Ileum (tissue), 1 donor: ENCODE measurements around the genes CLEC1A, GABARAPL1 and TAS2R8.

DNA sequence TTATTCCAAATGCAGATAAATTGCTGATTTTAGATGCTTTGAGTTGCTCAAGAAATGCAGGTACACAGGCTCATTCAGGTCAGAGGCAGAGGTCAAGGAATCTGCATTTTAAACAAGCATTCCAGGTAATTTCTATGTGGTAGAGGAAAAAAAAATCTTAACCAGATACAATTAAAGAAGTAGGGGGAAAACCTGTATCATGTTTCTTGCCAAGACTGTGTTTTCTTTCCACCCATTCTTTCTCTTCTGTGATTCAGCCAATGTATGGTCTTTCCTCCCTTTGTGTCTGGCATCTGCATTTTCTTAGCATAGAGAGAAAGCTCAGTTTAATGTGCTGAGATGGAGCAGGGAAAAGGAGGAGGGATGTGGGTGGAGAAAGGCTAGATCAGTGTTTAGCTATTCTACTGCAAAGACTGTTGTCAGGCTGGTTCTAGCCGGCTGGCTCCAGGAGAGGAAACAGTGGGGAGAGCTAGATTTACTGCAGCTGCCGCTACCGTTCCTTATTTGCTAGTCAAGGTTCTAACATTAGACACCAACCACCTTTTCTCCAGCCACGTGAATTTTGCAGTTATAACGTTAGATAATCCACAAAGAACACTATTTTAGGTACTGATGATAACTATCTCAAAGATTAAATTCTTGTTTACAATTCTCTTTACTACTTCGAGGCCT lies 5.3 kb upstream of the RIMKLB start:
- PRO-cap, result no peak

DNA sequence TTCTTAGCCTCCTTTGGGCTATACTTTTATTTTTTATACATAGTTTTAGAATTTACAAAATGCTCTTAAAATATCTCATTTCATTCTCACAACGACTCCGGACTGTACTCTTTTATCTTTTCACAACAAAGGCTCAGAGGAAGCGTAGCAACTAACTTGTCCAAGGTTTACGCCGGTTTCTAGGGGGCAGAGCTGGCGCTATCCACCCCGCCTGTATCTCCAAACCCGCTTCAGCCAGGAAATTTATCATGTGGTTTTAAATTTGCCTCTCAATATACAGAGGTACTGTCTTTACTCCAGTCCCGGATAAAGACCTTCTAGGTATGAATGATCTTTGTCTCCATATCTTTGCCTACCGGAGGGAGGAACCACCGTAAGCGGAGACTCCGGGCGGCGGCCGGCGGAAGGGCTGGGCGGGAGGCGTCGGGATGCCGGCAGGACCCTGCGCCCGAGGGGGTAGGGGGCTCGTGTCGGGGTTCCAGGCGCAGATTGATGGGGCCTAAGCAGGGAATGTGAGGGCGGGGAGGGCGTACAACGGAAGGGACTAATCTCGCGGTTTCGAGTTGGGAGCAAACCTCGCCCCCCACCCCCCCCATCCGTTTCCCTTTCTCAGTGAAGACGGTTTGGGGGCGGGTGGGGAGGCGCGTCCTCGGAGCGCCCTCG lies 648 bp upstream of the RIMKLB start:
- PRO-cap, result unidirectional peak, plus-strand start at position 380 of the sequence; bidirectional peak, plus-strand start at position 615 of the sequence, minus-strand start at position 546 of the sequence

- PRO-cap, result no peak
Measured at GRCh38 chr12:8819480-8820040, 2.9 kb upstream of the A2ML1 start.

GRCh38 chr12:9064772-9065356 lies 50.9 kb downstream of the A2M start:
- PRO-cap, result bidirectional peak, plus-strand start at chr12:9065269, minus-strand start at chr12:9065112

- PRO-cap, result no peak
Measured at GRCh38 chr12:9065357-9065504, 50.5 kb downstream of the A2M start.

DNA sequence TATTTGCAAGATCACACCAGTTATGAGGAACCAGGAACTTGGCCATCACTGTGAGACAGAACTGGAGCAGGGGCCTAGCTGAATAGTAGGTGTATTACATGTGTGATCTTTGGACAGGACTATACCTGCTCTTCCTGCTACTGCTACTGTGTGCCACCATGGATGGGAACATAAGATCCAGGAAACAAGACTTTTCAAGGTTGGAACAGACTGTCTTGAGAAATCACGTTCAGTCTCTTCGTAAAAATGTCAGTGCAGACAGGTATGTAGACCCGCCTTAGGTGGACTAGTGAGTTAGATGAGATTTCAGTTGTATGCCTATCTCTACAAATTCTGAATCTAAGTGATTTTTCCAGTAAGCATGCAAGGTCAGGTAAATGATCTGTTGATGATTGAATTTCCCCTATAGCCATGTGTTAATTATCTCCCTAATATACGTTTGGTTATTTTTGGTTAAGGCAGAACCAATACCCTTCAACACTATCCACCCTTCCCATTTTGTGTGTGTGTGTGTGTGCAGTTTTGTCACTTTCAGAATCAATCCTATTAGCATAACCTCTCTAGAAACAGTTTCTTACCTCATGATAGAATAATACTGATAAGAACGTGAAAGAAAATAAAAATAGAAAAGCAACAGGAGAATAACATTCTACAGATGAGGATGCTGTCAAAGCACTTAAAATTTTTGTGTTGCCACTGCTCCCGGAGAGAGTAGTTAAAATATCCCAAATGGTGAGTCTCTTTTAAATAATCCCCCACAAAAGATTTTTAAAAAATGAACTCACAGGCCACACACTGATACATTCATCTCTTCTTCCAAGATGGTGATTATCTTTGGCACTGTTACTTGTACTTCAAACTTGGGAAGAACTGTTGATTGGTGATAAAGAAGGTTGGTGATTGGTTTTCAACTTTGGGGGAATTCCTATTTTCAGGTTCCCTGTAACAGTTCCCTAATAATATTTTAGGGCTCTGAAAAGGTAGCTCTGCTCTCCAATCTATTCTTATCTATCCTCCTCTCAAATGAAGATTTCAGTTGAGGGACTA lies 6.9 kb downstream of the A2M start:
- PRO-cap, result no peak

DNA sequence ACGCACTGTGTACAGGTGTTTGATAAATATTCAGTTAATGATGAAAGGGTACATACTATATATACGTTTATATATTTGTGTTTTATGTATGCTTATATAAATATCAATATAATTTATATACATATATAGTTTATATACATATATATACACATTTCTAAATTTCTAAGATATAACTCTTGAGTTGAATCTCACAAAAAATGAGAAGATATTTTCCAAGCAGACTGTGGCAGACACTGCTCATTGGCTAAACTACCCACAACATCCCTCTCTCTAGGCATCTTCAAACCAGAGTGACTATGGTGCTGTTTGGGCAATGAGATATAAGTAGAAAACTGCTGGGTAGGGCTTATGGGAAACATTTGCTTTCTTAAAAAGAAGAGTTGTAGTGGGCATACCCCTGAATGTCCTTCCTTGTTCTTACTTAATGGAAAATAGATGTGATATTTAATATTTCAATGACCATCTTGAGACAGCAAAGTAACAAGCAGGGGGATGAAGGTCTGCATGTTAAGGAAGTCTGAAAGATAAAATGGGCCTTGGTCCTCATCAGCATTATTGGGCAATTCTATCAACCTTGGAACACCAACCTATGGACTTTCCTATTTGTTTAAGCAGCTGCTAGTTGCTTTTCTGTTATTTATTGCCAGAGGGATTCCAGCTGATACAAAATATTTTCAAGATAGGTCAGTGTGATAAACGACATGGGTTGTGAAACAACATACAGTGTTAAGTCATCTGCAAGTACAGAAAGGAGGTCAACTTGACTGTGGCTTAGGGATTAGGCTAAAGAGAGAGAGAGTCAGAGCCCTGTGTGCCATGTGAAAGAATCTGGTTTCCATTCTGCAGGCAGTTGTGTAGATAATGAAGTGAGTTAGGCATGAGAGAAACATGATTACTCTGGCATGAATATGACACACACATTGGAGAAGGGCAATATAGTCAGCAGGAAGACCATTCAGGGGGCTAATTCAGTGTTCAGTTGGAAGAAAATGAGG lies 16.2 kb upstream of the A2M start:
- PRO-cap, result no peak

GRCh38 chr12:9164788-9165340 lies 43.3 kb downstream of the PZP start:
- PRO-cap, result no peak

DNA sequence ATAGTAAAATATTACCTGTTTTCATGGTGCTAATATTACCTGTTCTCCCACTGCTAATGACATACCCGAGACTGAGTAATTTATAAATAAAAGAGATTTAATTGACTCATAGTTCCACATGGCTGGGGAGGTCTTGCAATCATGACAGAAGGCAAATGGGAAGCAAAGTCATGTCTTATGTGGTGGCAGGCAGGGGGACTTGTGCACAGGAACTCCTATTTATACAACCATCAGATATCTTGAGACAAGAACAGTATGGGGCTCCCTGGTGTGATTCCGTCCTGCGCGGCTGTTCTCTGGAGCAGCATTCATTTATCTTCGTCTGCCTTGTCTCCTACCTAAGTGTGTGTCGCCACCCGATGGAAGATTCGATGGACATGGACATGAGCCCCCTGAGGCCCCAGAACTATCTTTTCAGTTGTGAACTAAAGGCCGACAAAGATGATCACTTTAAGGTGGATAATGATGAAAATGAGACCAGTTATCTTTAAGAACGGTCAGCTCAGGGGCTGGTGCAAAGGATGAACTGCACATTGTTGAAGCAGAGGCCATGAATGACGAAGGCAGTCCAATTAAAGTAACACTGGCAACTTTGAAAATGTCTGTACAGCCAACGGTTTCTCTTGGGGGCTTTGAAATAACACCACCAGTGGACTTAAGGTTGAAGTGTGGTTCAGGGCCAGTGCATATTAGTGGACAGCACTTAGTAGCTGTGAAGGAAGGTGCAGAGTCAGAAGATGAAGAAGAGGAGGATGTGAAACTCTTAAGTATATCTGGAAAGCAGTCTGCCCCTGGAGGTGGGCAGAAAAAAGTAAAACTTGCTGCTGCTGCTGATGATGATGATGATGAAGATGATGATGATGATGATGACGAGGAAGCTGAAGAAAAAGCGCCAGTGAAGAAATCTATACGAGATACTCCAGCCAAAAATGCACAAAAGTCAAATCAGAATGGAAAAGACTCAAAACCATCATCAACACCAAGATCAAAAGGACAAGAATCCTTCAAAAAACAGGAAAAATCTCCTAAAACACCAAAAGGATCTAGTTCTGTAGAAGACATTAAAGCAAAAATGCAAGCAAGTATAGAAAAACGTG lies 25.9 kb downstream of the CLEC2D start:
- PRO-cap, result no peak

DNA sequence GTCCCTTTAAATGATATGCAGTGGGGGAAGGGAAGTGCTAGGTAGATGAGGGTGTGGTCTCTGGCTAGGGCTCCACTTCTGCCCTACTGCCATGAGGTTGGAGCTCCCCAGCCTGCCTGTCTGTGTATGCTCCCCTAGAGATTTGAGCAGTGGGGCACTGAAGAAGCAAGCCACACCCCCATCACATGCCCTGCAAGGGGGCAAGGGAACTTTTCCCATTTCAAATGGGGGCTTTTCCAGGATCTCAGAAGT lies 37.9 kb downstream of the CLEC2D start:
- PRO-cap, result no peak

GRCh38 chr12:9731862-9732177 lies 28.9 kb downstream of the CD69 start:
- PRO-cap, result no peak

DNA sequence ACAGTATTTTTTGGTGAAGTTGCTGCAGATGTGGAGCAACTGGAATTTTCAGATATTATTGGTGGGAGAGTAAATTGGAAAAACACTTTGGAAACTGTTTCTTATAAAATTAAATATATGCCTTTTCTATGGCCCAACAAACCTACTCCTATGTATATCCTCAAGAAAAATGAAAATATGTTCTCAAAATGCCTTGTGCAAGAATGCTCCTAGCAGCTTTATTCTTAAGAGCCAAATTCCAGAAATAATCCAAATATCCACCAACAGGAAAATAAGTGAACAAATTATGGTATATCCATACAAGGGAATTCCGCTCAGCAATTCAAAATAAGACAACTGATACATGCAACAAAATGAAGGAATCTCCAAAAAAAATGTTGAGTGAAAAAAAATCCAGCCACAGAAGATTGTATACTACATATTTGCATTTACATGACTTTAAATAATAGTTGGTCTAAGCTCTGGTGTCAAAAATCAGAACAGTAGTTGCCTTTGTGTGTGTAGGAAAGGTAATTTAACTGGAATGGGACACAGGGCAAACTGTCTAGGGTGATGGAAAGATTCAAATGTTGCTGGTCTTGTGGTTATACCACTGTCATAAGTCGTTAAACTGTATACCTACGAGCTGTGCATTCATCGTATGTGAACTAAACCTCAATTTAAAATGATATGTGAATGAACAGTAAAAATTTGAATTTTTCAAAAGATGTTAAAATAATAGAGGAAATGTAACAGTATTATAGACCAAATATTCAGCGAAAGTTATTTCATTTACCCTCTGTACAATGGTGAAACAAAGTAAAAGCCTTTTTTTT lies 3.2 kb downstream of the CD69 start:
- PRO-cap, result no peak

- PRO-cap, result no peak
Measured at GRCh38 chr12:9773239-9774067, 12.8 kb upstream of the CD69 start.

GRCh38 chr12:10098669-10099247 lies at the start of gene CLEC1A:
CLEC1A (minus strand) TSS chr12:10098985.
- PRO-cap, result bidirectional peak, plus-strand start at chr12:10099126, minus-strand start at chr12:10098973

DNA sequence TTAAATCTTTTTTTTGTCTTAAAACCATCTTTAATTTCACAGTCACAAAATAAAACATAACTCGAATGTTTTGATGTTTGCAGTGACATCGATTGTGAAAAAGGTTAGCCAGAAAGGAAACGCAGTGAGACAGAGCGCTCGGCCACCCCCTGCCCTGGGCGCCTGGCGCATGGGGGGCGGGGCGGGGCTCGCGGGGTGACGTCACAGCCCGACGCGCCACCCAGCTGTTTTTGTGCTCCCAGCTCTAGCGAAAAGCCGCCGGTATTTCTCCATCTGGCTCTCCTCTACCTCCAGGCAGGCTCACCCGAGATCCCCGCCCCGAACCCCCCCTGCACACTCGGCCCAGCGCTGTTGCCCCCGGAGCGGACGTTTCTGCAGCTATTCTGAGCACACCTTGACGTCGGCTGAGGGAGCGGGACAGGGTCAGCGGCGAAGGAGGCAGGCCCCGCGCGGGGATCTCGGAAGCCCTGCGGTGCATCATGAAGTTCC lies at the start of gene GABARAPL1:
Gene GABARAPL1, plus strand, starts transcription at position 227 of the 489 bp plus-strand sequence.
- PRO-cap, result bidirectional peak, plus-strand start at position 227 of the sequence, minus-strand start at position 156 of the sequence

DNA sequence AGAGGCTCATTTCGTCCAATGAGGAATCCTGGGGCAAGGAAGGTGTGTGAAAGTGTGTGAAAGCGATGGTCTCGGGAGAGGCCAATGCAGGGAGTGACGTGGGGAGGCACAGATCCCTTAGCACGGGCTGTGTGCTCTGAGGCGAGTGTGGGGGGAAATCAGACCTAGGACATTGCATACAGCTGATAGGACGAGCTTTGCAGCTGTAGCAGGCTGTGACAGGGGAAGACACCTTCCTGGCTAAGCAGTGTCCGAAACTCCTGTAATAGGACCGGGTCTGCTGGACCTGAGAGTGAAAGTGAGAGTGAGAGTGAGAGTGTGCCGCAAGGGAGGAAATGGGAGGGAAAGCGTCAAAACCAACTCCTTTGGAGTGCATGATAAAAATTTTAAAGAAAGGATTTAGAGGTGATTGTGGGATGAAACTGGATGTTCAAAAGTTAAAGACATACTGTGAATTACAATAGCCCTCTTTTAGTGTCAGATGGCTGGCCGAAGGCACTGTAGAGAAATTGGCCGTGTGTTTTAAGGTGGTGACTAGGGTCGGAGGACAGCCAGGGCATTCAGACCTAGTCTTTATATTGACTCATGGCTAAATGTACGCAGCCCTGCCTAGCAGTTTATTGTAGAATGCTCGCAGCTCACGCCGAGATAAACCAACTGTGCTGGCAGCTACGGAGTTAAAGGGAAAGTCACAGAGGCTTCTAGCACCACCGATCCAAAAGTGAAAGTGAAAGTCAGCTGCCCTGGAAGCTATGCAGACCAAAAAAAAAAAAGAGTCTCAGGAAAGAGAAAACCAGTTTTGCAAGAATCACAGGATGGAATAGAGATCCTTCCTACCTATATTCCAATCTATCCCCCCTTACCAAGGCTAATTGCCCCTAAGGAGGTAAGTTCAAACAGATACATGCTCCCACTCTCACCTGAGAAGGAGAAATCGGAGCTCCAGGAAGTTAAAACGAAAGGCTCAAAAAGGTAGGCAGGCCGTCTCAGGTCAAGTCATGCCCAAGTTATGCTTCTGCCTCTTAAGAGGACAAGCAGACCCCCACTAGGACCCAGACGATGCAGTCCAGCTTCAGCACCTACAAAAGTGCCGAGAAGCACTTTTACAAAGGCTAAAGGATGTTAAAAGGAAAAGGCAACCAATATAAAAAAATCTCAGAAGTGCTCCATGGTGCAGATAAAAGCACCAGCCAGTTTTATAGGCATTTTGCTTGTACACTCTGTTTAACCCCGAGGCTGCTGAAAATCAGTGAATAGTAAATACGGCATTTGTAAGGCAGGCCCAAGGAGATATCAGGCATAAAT lies 25.0 kb downstream of the KLRK1 start:
- PRO-cap, result bidirectional peak, plus-strand start at position 295 of the sequence, minus-strand start at position 262 of the sequence; bidirectional peak, plus-strand start at position 730 of the sequence, minus-strand start at position 723 of the sequence

DNA sequence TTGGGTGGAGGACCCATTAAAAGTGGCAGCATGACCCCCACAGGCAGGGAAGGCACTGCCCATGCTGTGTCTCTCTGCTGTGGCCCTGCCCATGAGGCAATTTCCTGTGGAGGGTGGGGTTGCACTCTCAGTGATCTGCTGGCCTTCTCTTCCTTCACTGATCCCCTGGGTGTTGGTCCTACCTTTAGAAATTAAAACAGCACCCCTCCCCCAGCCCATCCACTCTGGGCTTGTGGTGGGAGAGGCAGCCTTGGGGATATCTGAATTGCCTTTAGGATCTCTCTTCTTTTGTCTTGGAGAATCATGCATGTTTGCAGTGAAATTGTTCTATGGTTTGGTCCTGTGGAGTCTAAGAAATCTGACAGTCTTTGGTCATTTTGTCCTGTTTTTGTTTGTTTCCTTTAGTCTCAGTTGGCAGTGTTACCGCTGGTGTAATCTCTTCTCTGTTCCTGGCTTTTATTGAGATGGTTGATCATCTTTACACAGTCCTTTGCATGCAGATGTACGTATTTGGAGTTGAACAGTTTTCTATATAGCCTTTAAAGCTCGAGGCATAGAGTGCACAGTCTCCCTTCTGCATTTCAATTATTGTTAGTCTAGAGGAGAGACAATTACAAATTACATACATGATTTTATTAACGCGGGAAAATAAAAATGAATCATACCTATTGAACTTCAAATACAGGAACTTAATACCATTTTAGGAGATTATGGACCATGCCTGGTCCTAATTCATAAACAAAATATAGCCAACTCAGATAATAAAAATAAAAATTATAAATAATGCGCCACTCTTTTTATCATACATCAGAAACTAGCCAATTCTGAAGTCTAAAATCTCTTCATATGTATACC lies 17.0 kb downstream of the KLRK1 start:
- PRO-cap, result no peak

DNA sequence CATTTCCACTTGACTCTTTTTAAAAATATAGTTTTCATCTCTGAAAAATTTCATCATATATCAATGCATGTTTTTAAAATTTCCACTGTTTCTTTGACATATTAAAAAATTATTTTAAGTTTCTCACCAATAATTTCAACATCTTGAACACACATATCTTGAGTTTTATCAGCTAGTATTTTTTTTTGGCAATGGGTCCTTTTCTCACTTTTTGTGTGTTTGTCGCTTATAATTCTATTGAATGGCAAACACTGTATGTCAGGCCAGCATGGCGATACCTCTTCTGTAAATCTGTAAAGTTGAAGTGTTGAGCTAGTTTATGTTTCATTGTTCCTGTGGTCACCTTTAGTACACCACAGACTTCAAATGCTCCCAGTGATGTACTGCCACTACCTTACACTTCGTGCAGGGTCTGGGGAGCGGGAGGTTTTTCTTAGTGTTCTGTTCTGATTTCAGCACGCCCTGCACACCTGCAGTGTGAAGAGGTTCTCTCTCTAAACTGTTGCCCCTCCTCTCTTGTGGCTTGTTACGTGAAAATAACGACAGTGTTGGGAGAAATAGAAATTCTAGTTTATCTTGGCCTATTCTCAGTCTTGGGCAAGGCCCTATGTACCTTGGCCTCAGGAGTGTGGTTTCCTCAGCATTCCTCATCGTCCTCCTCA lies 48.4 kb downstream of the EIF2S3B start:
- PRO-cap, result unidirectional peak, plus-strand start at position 590 of the sequence

GRCh38 chr12:10717166-10718009 lies 5.7 kb downstream of the YBX3 start:
- PRO-cap, result no peak

DNA sequence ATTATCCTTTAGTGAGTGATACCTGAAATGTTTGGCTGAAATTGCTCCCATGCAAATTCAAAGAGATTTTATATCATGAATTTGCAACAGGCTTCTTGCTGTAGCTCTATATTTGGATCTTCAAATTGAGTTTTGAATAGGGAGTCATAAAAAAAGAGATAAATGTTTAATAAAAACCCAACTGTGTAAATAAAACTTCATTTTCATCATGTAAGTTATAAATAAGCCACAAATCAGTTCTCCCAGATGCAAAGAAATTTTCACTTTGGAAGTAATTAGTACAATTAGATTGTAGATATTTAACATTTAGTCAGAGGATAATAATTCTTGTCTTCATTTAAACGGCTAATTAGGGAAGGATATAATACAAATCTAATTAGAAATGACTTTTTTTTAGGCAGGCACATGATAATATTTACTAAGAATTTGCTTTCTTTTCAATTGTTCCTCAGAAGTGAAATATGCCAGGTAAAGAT lies at the start of gene TAS2R8:
Gene TAS2R8, minus strand, starts transcription at position 56 of the 476 bp plus-strand sequence.
- PRO-cap, result no peak